Tongue (tissue), 2 donors: ENCODE results near the gene ACTR3B.

- RAMPAGE, long total RNA = no peak
These were observed 4.0 kb downstream of the CHPF2 start for GRCh38 chr7:151235863-151237187.

DNA sequence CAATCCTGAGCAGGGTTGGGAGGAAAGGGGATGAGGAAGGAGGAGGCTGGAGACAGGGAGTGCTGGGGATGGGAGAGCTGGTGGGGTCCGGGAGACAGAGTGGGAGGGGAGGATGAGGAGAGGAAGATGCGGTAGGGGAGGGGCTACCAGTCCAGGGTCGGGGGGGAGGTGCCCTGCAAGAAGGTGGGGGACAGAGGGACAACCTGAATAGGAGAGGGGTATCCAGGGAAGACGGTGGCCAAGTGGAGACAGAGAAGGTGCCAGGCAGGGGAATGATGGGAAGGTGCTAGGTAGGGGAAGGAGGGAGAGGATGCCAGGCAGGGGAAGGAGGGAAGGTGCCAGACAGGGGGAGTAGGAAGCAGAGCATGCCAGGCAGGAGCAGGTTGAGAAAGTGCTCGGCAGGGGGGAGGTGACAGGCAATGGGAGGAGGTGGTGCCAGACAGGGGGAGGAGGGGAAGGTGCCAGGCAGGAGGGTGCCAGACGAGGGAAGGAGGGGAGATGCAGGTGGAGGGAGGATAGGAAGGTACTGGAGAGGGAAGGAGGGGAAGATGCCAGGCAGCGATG lies 27.6 kb upstream of the SMARCD3 start:
- RAMPAGE, long total RNA = no peak

- RAMPAGE, long total RNA = no peak
These were observed 38.2 kb upstream of the NUB1 start for GRCh38 chr7:151303342-151303827.

- RAMPAGE, long total RNA = no peak
These were observed 14.2 kb downstream of the NUB1 start for GRCh38 chr7:151355757-151356366.

- RAMPAGE, long total RNA = no peak
These were observed 27.8 kb downstream of the WDR86 start for GRCh38 chr7:151382078-151382494.

GRCh38 chr7:151428703-151429455 lies 11.1 kb downstream of the CRYGN start:
- RAMPAGE, long total RNA = no peak

DNA sequence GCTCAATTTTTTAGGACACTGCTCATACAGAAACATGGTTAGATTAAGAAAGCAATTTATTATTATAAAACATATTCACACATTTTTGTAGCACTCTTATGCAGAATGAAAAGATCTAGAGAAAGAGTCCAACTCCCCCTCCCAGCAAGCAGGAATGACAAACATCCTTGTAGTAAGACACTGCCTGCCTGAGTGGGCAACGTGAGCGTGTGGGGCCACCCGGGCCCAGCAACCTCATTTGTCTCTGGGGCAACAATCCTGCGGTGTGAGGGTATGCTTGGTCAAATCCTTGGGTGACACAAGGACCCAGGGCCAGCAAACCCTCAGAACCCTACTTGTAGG lies 10.8 kb downstream of the RHEB start:
- RAMPAGE, long total RNA = no peak

- RAMPAGE, long total RNA = no peak
These were observed 40.5 kb upstream of the RHEB start for GRCh38 chr7:151560199-151560669.

GRCh38 chr7:151710397-151711135 lies 166.3 kb downstream of the PRKAG2 start:
- RAMPAGE, long total RNA = no peak

DNA sequence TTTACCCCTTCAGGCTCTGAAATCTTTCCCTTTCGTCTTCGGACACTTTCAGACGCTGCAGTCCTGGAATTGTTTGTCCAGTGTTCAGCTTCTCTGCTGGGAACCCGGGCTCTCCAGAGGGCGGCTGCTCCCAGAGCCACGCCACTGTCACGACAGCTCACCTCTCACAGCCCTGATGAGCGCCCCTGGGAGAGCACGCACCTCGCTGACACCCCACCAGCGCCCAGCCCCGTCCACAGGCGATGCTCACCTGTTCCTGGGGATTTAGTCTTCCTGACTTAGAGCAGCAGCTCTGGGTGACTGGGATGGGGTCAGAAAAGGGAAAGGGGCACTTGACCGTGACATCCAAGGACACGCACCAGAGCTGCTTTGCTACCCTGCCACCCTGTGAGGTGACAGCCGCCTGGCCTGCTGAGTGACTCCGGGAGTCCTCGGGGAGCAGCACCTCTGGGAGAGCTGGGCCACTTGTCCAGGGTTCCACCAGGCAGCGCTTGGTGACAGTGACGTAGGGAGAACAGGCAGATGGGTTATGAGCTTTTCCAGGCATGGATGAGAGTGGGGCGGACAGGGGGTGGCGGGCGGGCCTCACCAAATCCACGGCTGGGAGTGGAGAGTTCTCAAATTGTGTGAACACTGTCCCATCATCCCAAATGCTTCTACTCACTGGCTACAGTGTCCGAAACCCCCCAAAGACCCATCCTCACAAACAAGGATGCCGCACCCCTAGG lies 148.2 kb downstream of the PRKAG2 start:
- RAMPAGE, long total RNA = no peak

DNA sequence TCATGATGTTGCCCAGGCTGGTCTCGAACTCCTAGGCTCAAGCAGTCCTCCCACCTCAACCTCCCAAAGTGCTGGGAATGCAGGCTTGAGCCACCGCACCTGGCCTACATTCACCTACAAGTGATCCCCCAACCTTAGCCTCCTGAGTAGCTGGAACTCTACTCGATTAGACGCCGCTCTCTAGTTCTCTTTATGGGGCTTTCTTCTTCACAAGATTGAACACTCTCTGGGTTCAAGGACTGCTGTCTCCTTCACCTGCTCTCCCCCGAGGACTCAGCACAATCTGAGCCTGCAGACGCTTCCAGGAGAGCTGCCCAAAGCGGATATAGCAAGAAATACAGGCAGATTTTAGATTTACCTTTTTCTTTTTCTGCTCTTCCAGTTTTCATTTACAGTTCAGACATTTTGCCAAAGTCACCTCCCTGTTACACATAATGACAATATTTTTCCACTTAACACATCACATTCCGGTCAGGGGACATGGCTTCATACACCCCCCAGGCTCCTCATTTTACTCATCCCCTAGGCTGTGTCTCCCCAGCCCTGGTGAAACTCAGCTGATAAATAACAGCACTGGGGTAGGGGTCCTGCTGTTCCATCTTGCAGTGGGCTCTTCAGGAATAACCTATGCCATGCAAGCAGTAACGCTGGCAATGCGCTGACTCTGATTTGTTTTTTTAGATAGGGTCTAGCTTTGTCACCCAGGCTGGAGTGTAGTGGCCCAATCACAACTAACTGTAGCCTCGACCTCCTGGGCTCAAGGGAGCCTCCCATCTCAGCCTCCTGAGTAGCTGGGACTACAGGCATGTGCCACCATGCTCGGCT lies 142.8 kb downstream of the PRKAG2 start:
- RAMPAGE, long total RNA = no peak

GRCh38 chr7:151901014-151901484 lies 24.1 kb upstream of the PRKAG2 start:
- RAMPAGE, long total RNA = no peak

DNA sequence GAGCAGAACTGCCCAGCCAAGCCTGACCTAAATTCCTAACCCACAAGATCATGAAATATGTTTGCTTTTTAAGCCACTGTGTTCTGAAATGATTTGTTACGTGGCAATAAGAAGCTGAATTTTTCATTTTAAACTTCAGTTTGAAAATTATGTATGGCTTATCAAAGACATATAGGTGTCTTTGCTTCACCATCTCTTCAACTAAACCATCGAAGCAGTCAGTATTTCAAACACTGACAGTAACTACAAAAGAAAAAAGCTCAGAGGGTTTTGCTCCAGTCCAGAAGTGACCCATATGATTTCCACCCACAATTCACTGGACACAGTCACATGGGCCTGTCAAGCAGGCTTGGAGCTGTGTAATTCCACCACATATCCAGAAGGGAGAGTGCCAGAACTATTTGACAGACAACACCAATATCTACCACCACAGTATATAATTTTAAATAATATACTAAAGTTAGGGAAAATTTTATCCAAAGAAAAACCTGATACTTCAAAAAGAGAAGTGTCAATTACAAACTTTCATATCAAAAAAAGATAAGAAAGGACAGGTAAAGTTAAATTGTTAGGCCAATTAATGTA lies 94.5 kb downstream of the KMT2C start:
- RAMPAGE, long total RNA = no peak

DNA sequence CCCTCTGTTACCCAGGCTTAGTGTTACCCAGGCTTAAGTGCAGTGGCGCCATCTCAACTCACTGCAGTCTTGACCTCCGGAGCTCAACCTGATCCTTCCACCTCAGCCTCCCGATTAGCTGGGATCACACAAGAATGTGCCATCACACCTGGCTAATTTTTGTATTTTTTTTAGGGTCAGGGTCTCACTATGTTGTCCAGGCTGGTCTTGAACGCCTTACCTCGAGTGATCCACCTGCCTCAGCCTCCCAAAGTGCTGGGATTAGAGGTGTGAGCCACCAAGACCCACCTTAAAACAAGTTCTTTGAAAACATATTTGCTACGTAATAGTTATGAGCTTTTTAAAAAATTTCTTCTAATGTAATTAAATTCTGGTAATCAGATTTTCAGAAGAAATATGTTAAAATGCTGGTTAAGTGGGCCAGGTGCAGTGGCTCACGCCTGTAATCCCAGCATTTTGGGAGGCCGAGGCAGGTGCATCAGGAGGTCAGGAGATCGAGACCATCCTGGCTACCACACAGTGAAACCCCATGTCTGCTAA lies 26.7 kb downstream of the KMT2C start:
- RAMPAGE, long total RNA = no peak

- RAMPAGE, long total RNA = no peak
These were observed 361 bp upstream of the KMT2C start for GRCh38 chr7:152436240-152436487.

DNA sequence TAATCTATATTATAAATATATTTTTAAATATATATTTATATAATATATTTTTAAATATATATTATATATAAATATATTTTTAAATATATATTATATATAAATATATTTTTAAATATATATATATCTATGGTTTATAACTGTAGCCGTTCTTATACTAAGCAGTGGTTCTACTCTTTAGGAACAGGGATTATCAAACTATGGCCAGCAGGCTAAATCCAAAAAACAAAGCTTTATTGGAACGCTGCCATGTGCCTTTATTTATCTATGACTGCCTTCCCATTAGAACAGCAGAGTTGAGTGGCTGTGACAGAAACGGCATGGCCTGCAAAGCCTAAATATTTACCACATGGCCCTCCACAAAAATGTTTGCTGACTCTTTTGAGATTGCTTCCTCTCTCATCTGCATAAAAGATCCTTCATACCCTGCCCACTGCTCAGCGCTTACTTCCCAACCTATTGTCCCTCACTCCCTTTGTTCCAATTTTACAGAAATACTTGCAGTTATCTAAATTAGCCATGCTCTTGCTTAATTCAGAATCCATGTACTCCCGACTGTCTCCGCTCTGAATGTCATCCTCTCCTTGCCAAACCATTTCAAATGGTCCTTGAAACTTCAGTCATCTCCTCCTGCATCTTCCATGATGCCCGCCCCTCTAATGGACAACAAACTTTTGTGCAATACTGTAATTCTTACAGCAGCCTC lies 1.1 kb downstream of the XRCC2 start:
- RAMPAGE, long total RNA = no peak

- RAMPAGE, long total RNA = no peak
These were observed at the start of gene ACTR3B for GRCh38 chr7:152759251-152759942. ACTR3B (plus strand) TSS chr7:152759752.

DNA sequence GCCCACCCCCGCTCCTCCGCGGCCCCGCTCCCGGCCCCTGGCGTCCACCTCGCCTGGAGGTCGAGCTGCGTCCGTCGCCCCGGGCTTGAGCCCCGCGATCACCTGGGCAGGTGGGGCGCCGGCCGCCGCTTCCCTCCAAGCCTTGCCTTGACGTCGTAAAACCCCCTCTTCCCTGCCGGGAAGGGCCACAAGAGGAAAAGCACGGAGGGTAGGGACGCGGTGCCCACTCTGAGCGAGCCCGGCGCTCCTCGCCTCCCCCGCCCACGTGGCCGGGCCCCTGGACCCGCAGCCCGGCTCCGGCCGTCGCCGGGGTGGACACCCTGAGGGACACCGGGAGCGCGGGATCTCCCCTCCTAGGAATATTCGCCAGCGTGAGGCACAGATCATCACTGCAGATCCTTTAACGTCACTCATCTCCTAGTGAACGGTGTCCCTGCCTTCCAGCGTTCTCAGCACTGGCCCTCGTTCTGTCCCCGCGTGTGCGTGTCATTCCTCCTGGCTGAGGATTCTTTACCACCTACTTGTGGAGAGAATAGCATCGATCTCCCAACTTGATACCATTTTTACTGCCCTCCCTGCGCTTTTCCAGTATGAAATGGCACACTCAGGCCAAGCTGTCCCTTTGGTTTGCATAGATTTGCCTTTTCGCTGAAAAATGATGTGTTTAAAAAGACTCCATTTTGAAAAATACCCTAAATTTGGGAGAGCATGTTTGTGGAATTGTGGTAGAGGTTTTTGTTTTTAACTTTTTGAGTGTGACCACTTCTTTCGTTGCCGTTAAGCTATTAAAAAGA lies 588 bp downstream of the ACTR3B start:
- RAMPAGE, long total RNA = no peak

DNA sequence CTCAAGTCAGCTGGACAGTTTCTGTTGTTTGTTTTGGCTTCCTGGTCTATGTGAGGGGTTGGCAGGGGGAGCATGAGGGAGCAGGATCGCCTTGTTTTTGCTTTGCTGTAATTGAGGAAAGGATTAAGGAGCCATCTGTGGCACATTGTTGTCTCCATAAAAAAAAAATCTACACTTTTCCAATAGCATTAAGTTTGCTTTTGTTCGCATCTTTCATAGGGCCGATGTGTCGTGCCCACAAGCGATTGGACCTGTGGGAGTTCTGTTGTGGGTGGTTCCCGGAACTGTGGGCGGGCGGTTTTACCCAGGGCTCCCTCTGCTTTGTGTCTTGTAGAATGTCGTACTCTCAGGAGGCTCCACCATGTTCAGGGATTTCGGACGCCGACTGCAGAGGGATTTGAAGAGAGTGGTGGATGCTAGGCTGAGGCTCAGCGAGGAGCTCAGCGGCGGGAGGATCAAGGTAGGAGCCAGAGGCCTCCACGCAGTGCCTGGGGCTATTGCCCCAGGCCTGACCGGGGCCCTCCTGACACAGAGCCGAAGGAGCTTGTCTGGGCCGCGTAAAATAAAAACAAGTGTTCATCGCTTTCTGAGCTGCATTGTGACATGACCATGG lies 92.3 kb downstream of the ACTR3B start:
- RAMPAGE, long total RNA = no peak

DNA sequence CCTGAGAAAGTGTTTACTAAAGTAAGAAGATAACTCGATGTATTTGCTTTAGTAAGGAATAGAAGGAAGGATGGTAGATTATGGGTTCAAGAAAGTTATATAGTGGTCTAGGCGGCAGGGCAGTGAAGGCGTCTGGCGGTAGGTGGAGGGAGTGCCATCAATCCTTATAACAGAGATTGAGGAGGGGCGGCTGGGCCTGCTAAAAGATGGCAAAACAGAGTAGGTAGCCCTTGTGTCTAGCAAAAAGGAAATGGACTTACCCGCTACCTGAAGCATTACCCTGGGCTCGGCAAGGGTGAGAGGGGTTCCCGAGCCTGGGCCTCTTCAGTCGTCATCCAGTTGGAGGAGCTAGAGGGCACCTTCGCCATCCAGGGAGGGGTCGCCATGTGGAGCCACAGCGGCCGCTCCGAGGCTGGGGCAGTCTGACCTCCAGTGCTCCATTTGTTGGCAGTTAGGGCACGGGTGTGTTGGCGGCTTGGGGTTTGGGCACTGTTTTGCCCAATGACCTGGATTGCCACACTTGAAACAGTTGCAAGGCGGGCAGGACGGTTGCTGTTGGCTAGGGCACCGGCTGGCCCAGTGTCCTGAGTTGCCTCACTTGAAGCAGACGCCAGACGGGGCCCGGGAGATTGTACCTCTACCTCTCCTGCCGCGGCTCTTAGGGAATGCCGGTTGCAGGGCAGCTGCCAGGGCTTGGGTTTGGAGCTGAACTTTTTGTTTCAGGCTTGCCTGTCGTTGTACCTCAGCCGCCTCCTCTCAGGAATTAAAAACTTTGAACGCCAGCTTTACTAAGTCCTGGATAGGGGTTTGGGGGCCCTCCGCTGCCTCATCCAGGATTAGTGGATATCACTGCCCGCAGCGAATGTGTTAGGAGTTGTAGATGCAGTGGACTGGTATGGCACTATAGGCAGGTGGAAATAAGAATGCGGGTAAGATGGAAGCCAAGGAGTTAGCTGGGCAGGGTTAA lies 640.1 kb upstream of the DPP6 start:
- RAMPAGE, long total RNA = no peak